Mesenchymal stem cell of the bone marrow (primary cell): ENCODE measurements around the genes MBNL3 and CT55.

GRCh38 chrX:130550168-130550583 lies 148.4 kb downstream of the RBMX2 start:
- CAGE, long polyA plus RNA = no peak

- CAGE, long polyA plus RNA = no peak
Measured at GRCh38 chrX:130564225-130564564, 162.4 kb downstream of the RBMX2 start.

DNA sequence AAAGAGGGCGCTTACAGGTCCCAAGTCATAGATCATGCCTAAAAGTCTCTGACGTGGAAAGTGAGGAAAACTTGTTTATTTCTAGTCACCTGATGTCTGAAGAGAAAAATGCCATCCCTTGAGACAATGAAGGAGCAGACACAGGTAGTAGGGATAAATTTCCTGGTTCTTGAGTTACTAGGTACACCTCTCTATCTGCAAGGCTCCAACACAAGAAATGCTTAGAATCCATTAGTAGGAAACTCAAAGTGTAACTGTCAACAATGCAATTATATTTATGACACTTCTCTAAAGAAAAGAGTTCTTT lies 233.4 kb downstream of the ENOX2 start:
- CAGE, long polyA plus RNA = no peak

GRCh38 chrX:130866435-130866953 lies 36.5 kb downstream of the ENOX2 start:
- CAGE, long polyA plus RNA = no peak

DNA sequence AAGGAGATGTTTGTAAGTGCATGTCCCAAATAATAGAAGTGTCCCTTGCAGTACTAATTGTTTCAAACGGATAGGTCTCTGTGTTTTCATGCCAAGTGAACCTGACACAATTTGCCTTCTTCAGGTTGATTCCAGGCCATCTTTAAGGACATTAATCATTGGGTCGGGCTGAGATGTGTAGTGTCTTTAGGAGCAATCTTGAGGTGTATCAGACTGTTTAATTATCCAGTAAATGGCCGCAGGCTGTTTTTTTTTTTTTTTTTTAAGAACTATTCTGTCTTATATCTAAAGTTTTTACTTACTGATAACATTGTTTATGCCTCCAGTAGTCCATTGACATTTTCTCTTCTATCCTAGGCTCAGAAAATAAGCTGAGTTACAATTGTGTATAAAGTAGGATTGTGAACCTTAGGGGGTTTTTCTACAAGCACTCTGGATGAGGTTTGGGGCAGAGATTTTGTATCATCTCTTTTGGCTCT lies 75.2 kb downstream of the IGSF1 start:
- CAGE, long polyA plus RNA = no peak

DNA sequence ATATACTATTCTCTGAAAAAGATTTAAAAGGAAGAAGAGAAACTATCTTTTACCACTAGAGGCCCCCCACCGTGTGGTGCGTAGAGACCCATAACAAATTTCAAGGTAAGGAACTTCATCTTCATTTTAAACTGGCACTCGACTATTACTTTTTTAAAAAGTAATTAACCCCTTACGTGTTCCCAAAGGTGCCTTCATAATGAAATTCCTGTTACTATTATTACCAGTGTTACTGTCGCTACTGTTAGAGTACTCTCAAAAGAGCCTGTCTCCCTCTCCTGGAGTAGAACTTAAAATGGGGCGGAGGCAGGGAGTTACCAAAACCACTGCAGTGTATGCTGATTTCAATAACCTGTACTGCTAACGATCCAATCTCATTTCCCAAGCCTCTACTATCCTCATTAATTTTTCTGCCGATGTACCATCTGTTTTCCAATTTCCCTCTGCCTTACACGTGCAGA lies 888 bp upstream of the STK26 start:
- CAGE, long polyA plus RNA = no peak

- CAGE, long polyA plus RNA = no peak
Measured at GRCh38 chrX:132025160-132025532, 2.0 kb downstream of the STK26 start.

DNA sequence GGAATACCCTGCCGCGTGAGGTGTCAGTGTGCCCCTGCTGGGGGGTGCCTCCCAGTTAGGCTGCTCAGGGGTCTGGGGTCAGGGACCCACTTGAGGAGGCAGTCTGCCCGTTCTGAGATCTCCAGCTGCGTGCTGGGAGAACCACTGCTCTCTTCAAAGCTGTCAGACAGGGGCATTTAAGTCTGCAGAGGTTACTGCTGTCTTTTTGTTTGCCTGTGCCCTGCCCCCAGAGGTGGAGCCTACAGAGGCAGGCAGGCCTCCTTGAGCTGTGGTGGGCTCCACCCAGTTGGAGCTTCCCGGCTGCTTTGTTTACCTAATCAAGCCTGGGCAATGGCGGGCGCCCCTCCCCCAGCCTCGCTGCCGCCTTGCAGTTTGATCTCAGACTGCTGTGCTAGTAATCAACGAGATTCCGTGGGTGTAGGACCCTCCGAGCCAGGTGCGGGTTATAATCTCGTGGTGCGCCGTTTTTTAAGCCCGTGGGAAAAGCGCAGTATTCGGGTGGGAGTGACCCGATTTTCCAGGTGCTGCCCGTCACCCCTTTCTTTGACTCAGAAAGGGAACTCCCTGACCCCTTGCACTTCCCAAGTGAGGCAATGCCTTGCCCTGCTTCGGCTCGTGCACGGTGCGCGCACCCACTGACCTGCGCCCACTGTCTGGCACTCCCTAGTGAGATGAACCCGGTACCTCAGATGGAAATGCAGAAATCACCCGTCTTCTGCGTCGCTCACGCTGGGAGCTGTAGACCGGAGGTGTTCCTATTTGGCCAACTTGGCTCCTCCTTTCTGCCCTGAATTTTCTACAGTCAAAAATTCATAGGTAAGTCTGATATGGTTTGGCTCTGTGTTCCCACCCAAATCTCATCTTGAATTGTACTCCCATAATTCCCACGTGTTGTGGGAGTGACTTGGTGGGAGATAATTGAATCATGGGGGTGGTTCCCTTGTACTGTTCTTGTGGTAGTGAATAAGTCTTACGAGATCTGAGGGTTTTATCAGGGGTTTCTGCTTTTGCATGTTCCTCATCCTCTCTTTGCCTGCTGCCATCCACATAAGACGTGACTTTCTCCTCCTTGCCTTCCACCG lies 33.9 kb upstream of the FRMD7 start:
- CAGE, long polyA plus RNA = no peak

DNA sequence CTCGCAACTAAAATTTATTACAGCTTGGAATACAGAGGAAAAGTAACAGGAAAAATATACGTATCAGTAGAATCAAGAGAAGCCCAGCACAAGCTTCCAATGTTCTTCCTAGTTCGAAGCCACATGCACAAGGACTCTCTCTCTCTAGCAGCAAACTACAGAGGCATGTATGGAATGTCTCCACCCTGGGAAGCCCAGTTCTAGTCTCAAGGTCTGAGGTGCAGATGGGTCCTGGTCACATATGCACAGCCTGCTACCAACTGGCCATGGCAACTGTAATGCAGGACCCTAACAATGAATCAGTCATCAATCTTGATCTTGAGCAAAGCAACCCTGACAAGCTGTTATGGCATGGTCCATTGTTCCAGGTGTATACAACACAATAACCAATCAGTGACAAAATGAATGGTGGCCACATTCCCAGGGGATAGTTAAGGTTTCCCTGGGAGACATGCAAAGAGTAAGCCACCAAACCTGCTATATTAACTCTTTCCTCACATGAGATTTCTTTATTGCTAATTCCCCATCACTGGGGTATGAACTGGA lies 55.8 kb downstream of the MBNL3 start:
- CAGE, long polyA plus RNA = no peak

DNA sequence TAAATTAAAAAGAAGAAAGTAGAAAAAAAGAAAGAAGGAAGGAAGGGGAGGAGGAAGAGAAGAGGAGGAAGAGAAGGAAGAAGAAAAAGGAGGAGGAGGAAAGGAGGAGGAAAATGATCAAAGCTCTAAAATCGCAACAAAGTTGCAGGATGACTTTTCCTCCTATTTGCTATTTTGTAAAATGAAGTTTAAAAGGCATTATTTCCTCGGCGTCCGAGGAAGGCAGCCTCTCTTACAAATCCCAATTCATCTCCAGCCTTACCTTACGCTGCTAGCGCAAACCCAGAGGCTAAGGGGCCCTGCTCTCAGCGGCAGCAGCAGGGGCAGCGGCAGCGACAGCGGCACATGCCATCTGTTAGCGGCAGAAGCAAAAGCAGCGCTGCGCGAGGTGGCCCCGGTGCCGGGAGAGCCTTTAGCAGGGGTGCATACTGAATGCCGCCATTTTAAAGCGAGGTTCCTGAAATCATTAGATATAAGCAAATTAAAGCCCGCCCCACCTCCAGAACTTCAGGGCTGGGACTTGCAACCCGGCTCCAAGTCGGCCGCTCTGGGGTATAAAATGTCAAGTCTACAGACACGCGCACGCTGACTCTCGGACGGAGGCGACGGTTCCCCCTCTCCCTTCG lies at the start of gene MBNL3:
TSS of gene MBNL3 (minus strand) at position 450 of the 626 bp plus-strand sequence.
- CAGE, long polyA plus RNA = no peak

GRCh38 chrX:134148329-134148577 lies 88.7 kb upstream of the CCDC160 start:
- CAGE, long polyA plus RNA = no peak

GRCh38 chrX:134543200-134543727 lies 83.3 kb downstream of the HPRT1 start:
- CAGE, long polyA plus RNA = no peak

DNA sequence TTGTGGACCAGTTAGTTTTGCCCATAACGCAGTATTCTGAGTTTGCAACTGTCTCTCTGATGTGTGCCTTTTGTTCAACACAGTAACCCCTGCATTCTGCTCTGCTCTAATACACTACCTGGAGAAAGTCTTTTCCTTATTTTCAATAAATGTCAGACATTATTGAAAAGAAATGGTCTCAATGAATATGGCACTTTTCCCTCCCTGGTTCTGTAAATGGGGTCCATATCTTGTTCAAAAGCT lies 1.1 kb downstream of the RTL8C start:
- CAGE, long polyA plus RNA = no peak

DNA sequence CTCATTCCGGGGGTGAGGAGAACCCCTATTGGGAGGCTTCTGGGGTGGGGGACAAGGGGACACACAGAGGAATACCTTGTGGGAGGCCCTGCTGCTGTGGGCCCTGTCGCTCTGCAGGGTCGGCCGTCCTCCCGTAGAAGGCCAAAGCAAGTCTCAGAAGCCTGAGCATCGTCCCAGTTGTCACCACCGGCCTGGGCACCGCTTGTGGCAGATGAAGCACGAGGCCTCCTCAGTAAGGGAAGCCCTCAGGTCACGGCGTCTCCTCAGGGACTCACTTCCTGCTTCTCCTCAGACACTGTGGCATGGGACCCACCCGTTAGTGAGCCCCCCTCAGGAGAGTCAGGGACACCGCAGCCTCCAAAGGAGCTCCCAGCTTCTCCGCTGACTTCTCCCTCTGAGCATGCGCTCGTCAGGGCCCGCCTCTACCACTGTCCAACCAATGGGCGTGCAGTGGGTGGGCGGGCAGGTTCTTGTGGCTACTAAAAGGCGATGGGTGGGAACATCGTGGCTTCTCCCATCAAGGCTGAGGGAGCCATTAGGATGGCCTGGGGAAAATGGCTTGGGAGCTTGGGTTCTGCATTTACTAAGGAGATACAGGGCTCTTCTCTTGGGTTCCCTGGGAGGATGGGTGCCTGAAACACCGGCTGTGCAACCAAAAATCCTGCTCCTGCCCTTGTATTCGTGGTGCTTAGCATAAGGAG lies at the start of gene CT55:
TSS of gene CT55 (minus strand) at position 396 of the 701 bp plus-strand sequence.
- CAGE, long polyA plus RNA = no peak

- CAGE, long polyA plus RNA = no peak
Measured at GRCh38 chrX:135740948-135741253, 27.1 kb downstream of the CT45A3 start.

DNA sequence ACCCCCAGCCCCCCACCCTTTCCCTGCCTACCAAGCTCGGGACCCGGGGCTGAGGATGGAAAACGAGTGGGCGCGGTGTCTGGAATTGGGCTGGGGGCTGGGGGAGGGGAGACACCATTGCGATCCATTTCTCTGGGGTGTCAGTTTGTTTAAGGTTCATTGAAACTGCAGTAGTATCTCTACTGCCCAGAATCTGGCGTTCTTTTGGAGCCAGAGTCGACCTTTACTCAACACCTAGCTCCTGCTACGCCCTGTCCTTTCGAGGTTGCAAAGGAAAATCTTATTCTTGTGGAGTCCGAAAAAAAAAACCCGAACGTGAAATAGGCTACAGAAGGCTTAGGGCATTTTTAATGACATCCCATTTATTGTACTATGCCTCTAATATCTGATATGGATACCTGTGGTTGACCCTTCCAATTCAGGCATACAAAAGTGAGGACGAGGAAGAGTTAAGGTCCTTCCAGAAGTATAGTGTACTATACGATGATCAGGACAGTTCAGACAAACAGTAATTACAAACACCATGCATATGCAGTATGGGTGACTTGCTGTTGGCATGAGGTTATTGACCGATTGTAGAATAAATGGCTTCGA lies 938 bp downstream of the SLC9A6 start:
- CAGE, long polyA plus RNA = no peak

GRCh38 chrX:136030099-136031021 lies 45.1 kb downstream of the SLC9A6 start:
- CAGE, long polyA plus RNA = no peak

- CAGE, long polyA plus RNA = no peak
Measured at GRCh38 chrX:136039885-136040375, 54.7 kb downstream of the SLC9A6 start.

DNA sequence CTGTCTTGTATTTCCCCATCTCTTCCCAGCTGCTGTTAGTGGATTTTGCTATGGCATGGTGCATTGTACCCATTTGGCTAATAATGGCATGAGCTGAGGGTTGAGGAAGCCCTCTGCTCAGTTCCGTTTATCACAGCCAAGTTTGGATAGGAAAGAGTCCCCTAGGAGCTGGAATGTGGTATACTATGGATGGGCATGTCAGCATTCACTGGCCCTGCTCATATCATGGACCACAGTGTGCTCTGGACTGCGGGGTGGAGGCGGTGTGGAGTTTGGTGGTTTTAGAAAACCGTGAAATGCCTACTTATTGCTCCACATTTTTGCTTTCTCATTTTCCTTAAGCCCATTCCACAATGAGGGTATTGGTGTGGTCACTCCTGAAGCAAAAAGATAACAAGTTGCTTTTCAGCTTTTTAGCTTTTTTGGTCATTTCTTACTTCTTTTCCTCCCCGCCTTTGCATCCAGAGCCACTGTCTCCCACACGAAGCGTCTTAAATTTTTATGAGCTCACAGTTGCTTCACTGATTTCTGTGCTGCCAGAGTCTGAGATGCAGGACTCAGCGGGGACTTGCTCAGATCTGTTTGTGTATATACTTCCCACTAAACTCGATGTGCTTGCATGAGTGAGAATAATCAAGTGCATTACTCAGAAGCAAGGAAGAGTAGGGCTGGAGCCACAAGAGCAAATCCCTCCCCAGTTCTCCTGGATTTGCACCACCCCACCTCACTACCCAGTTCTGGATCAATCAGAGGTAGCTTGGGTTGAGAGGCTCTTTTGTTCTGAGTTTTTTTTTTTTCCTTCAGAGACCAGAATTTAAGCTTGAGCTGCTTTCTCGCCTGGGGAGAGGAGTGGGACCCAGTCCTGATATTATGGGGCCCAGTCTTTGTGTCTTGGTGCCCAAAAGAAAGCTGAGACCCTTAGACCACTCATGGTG lies 81.8 kb downstream of the SLC9A6 start:
- CAGE, long polyA plus RNA = no peak

DNA sequence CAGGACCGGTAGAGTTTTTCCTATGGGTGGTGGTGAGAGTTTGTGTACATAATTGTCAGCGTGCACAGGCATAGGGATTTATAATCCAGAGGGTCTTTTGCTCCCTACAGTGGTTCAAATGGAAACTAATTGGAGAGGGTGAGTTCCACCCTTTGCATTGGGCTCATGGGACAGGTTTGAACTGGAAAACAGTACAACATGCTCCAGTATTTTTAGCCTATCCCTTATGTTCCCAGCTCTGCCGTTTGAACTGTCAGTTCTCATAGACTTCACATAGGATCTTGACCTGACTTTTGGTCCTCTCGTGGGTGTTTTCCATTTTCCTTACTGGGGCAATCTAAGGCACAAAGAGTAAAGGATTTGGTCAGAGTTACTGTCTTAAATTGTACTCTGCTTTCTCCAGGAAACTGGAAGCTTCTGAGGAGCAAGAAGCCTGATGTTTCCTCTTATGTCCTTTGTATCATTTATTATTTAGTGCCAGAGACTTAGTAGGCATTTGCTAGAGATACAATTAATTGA lies 17.7 kb upstream of the FHL1 start:
- CAGE, long polyA plus RNA = no peak